Colic lymph node (tissue), 1 donor: ENCODE measurements around a stretch of chr11.

DNA sequence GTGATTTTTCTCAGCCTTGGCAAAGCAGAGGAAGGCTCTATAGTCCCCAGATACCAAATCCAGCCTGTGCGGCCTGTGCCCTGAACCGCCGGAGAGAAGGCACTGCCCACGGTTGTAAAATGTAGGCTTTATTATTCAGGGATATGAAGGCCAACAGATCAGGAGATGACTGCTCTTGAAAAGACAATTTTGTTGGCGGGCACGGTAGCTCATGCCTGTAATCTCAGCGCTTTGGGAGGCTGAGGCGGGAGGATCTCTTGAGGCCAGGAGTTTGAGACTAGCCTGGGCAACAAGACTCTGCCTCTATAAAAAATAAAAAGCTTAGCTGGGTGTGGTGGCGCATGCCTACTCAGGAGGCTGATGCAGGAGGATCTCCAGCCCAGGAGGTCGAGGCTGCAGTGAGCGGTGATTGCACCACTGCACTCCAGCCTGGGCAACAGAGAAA, 31.3 kb downstream of the ST14 start:
- PRO-cap = no peak

GRCh38 chr11:130318009-130318527, 3.4 kb upstream of the ZBTB44 start:
- PRO-cap = no peak

DNA sequence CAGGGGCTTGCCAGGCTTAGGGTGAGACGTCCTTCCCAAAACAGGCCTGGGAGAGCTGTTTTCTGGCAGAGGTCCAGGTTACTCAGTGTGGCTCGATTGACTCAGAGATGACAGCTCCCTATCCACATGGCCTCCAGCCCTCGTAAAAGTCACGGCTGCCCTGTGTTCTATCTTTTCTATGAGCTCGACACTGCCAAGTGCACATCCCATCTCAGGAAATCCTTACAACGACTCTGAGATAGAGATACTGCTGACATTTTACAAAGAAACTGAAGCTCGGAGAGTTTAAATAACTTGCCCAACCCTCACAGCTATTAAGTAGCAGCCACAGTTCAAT, 20.4 kb downstream of the ADAMTS8 start:
- PRO-cap = unidirectional peak, plus-strand start at position 172 of the sequence

DNA sequence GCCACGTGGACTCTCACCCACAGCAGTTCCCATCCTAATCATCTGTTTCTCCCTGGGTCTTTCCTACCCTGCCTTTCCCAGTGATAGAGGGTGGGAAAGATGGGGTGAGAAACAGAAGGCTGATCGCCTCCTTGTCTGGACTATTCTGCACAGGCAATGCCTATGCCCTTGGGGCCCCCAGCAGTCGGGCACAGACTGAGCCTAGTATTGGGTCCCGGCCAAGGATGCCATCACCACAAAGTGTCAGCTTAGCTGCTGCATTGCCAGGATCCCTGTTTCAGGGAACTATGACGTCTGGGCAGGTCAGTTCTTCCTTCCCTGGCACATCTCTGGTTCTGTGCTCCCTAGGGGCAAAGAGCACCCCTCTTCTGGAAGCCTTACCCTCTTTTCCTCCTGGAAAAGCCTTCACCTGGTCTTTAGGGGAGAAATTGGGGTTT, 2.2 kb downstream of the ADAMTS8 start:
- PRO-cap = no peak

GRCh38 chr11:130510326-130510792, 61.9 kb downstream of the ADAMTS15 start:
- PRO-cap = no peak

DNA sequence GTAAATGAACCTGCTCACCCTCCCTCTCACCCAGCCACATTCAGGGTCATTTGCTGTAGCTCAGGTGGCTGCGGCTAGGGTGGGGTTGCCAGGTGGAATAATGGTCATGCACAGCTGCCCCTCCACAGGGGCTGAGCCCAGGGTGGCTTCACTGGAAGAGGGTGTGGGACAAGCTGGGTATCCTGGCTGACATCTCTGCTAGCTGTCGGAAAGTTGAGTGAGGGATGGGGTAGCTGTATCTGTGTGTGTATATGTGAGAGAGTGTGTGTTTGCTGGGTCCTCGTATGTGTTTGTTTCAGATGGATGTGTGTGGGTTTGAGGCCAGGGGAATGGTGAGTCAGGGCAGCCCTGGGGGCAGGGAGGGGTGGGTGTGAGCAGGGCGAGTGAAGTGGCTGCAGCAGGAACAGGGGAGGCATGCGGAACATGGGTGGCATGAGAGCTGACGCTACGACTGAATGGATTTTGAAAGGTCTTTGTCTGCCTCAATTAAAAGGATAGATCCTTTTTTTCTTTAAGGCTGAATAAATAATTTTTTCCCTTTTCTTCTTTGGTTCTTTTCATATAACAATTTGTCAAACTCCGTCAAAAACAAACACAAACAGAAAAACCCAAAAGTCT, 79.8 kb downstream of the ADAMTS15 start:
- PRO-cap = no peak

- PRO-cap = no peak
These were observed 132.0 kb downstream of the ADAMTS15 start for GRCh38 chr11:130580285-130581057.

- PRO-cap = no peak
These were observed 160.5 kb downstream of the ADAMTS15 start for GRCh38 chr11:130608810-130609479.

DNA sequence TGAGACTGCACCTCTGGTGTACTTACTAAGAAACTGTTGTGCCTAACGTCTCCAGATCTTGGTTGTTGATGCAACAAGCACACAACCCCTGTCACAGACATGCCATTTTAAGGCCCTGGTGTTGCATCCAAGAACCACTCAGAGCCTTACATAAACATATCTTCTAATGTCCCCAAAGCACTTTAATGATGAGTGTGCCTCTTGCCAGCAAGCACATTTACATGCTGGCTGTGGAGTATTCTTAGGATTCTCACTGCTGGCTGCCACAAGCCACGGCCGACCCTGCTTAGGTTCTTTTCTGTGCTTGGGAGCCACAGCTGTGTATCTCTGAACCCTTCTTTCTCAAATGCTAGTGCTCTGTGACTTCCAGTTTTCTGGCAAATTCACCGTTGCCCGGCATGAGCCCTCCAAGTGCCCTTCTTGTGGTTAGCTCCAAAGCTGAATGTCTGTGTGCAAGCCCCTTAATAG, 201.4 kb downstream of the ADAMTS15 start:
- PRO-cap = no peak

DNA sequence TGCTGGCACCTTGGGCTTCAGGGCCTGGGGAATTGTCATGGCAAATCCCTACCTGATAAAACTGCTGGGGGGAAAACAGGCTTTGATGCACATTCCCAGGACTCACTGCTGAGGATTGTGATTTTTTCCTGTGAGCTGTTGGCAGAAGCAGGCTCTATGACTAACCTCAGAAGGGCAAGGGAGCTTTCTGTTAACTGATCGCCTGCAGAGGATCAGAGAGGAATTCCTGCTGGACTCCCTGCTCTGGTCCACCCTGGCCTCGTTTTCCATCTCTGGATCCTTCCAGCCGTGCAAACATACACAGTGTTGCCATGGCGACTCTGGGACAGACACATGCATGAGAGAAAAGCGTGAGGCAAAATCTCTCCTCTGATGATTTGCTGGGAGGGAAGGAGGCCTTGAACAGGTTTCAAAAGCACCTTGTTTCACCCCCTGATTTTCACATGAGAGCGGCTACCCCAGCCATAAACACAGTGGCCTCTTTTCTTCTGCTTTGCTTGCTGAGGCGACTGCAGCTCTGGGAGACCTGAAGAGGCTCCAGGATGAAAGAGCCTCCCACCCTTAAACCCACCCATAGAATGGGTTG, 223.9 kb downstream of the ADAMTS15 start:
- PRO-cap = no peak

- PRO-cap = no peak
These were observed 142.9 kb downstream of the SNX19 start for GRCh38 chr11:130773391-130773833.

- PRO-cap = no peak
These were observed 117.9 kb downstream of the NTM start for GRCh38 chr11:131488229-131488795.

DNA sequence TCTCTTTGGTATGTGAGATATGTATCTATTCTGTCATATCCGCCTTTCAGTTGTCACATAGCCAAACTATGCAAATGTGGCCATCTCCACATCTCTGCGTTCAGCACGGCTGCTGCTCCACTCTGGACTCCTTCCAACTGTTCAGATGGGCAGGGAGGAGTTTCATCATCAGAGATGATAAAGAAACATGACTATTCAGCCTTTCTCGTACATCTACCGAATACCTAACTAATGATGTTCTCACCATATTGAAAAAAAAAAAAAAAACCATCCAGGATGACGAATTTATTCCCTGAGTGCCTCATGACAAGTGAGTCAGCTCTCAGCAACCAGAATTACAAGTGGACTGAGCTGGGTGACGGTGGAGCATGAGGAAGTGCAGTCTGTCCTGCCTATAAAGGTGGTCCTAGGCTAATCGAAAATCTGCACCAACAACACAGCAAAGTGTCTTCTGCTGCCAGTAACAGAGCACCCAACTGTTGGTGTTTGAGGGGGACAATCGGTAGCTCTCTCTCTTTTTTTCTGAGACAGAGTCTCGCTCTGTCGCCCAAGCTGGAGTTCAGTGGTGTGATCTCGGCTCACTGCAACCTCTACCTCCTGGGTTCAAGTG, 899.5 kb downstream of the OPCML start:
- PRO-cap = no peak

DNA sequence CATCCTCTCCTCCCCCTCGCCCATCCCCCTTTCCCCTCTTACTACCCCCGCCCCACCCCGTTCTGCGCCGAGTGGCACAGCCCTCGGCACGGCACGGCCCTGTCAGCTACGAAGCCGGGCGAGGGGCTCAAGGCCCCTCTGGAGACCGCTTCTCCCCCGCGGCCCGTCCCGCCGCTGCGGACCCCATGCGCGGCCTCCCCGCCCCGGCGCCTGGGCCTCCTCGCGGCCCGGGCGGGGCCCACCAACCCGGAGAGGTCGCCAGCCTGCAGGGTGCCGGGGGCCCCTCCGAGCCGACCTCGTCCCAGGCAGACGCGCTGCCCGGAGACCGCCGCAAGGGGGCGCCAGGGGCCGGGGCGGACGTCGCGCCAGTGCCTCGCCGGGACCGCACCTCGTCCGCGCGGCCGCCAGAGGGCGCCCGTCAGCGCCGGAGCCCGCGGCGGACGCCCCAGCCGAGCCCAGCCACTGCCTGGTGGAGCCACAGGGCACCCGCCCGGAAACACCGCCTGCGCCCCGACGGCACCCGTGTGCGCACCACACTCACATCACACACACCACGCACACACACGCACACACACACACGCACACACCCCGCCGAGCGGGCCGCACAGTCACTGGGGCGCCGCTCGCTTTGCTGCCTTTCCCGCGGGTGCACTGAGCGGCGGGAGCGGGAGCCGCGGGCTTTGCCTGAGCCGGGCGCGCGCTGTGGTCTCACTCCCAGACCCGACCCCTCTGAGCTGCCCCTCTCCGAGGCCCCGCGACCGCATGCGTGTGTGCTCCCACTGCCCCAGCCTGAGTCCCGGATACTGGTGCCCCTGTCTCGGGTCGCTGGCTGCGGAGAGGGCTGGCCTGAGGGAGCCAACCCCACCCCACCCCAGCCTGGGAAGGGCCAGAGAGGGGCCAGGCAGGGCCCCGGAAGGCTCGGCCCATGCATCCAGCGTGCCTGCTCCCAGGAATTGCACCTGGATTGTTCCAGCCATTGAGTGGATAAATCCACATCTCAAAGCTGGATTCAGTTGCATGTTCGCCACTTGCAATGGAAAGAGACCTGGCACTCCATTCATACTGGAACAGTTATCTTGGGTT, 449.4 kb downstream of the OPCML start:
- PRO-cap = no peak

DNA sequence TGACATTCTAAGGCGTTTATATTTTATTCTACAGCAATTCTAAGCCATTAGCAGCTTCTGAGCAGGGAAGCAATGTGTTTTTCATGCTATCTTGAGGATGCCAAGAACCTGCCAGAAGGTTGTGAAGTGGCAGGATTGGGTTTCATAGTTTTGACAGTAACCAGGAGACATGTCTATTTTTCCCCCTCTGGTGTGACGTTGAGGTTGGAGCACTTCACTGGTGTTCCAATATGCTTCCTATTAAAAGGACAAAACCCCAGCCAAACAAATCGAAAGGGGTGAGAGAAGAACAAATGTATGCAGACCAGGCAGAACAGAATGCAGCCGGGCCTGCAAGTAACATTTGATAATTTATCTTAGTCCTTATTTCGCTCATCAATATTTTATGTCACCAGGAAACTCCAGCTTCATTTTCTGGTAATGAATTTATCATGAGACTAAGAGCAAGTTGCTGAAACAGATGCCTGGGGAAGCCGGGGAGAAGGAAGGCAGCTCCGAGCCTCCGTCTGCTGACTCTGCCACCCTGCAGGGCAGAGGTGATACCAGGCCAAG, 148.0 kb downstream of the SPATA19 start:
- PRO-cap = no peak

GRCh38 chr11:133854098-133855157, 9.1 kb upstream of the SPATA19 start:
- PRO-cap = no peak

DNA sequence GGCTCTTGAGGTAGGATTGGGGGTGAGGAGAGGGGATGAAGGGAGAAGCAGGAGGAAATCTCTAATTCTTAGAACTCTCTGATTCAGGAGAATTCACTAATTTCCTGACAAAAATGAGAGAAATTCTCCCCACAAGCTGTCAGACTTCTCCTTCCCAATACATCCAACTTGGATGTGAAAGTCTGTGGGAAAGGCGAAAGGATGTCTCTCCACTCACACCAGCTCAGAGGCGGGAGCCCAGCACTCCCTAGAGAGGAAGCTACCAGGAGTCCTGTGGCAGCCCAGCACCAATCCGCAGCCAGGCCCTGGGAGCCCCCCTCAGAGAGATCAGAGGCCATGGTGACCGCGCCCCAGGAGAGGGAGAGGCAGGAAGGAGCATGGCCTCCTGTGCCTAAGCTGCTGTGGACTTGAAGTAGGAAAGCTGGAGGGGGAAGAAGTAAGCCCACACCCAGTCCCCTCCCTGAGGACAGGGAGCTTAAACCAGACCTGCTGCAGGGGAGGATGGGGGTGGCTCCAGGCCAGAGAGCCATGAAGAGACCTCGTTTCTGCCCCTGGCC, 24.3 kb upstream of the IGSF9B start:
- PRO-cap = no peak

- PRO-cap = unidirectional peak, minus-strand start at chr11:134047564; unidirectional peak, minus-strand start at chr11:134047678
These were observed 21.3 kb upstream of the JAM3 start for GRCh38 chr11:134047312-134048216.

DNA sequence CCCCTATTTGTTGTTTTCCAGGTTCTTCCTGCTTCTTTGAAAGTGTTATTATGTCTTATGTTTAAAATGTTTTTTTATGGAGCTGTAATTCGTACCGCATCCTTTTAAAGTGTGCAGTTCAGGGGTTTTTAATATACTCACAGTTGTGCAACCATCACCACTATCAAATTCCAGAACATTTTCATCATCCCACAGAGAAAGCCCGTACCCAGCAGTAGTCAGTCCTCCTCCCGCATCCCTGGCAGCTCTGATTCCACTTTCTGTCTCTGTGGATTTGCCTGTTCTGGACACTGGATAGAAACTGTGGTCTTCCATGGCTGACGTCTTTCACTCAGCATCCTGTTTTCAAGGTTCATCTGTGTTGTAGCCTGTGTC, 73.7 kb downstream of the JAM3 start:
- PRO-cap = no peak

GRCh38 chr11:134155860-134156419, 67.8 kb downstream of the NCAPD3 start:
- PRO-cap = no peak